ENCODE measurements around the genes HNRNPCL1 and PRAMEF25.

GRCh38 chr1:12173380-12174190, 6.8 kb downstream of the TNFRSF1B start:
- RRBS: no CpG with 5 or more reads among the region's 14 CpGs

DNA sequence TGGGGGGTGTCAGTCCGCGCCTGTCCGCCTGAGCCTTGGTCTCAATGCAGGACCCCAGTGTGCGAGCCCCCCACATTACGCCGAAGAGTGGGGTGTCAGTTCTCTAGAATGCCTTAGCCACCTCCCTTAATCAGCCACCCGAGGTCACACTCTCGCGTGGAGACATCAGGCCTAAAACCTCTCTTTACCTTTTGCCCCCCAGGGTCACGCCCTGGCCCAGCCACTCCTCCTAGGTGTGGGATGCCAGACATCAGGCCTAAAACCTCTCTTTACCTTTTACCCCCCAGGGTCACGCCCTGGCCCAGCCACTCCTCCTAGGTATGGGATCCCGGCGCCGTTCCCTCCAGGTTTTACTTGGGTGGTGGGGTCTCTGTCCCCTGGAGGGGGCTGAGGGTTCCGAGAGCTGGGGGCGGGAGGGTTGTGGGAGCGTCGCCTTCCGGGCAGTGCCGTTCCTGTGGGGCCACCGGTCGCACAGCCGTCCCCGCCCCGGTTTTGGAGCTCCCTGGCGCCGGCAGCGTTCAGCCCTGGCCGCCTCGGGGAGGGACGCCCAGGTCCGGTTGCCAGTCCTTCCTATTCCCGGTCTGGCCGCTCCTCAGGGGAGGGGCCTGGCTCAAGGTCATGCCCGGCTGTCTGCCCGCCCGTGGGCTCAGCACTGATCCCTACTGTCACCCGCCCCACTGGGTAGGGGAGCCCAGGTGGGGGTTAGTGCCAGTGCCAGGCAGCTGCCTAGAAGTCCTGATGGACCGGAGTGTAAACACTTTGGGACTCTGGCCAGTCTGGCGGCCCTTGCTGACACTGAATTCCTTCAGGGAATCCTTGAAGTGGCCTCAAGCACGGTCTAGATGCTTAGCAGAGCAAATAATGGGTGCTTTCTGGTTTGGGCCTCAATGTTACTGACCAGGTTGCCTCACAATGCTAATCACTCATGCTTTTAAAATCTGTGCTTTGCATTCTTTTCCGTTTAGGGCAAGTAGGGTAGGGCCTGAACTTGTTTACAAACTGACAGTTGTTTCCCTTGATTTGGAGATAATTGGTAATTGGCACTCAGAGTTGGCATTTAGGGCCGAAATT, 1.0 kb downstream of the VPS13D start:
- RRBS: 3% methylated on average over 19 of the region's 43 CpGs

GRCh38 chr1:12336491-12337209, 106.8 kb downstream of the VPS13D start:
- RRBS: no CpG with 5 or more reads among the region's 1 CpG

DNA sequence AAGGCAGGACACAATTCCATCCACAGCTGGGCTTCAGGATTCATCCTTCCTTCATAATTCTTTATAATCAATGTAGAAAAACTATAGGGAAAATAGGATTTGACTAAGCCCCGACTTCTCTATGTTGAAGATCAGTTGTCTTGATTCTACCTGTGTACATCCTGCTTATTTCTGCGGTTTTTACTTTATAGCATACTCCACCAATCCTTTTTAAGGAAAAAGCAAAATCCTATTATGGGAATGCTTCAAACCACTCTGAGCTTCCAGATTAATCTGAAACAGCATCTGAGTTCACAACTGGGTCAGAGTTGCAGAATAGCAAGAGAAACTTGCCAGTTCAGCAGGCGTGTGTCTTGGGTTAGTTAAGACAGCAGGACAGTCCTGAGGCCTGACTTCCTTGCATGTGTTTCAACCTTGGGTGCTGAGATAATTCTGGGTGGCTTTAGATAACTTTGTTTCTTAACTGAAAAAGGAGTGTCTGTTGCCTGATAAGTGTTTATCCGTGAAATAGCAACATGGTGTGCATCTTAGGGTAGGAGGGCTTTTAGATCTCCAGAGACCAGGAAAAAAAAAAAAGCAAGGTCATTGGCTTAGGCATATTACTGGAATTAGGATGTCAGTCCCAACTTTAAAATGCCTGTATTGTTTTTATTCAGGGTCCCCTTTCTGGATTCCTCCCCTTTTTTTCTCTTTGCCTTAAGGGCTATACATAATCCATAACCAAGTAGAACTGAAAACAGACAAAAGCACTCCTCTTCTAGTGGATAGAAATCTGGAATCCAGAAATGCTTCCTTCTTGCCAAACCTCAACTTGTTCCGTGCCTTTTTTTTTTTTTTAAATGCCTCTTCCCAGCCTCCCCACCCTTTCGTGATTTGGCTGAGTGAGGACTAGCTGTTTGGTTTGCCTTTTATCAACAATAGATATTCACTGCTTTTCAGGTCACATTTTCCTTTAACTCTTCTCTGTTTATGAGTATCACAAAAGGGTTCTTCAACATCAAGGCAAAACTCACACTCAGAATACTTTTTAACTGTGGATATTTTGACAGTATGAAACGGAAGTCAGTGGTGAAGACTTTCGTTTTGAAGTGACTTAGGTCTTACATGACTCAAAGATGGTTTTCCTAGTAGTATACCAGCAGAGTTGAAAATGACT, 169.1 kb downstream of the DHRS3 start:
- RRBS: no CpG with 5 or more reads among the region's 8 CpGs

- RRBS: no CpG with 5 or more reads among the region's 9 CpGs
Measured at GRCh38 chr1:12555530-12555836, 62.5 kb downstream of the DHRS3 start.

DNA sequence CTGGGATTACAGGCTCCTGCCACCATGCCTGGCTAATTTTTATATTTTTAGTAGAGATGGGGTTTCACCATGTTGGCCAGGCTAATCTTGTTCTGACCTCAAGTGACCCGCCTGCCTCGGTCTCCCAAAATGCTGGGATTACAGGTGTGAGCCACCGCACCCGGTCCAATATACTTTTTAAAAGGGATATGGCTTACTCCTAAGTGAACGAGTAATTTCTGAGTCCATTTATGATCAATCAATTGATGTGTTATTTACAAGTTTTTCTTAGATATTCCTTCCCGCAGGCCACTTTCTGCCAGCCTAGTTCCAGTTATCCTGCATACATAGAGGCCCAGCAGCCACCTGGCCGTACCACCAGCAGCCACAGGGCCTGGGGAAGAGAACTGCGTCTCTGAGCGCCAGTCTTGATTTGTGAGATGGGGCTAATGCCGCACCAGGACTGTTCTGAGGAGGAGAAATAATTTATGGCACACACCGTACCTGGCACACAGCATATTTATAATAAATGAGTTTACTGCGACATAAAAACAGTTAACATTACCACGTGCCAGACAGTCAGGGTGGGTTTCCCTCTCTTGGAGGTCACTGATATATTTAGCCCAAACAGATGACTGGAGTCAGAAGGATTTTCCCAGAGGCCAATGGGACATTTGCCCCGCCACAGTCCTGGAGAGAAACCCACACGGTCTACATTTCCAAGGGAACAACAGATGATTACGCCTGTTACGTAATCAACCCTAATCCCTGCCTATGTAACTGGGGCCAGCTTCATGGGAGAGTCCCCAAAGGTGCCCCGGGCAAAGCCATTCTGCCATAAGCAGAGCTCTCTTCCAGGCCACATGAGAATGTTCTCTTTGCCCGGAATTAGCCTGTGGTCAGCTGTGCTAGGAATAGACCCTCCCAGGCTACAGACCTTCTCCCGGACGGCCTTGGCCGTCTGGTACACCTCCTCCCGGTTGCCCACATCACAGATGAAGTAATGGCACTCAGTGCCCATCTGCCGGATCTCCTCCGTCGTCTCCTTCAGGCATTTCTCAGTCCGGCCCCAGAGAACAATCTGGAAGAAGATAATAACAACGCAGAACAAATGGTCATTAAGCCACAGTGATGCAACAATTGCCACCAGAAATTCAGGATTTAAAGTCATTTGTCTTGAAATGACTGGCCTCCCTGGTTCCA, 38.0 kb downstream of the DHRS3 start:
- RRBS: 59% methylated on average over 5 of the region's 28 CpGs

GRCh38 chr1:12594660-12595780, 23.0 kb downstream of the DHRS3 start:
- RRBS: 24% methylated on average over 16 of the region's 52 CpGs

- RRBS: no CpG with 5 or more reads among the region's 14 CpGs
Measured at GRCh38 chr1:12611982-12613002, 5.7 kb downstream of the DHRS3 start.

DNA sequence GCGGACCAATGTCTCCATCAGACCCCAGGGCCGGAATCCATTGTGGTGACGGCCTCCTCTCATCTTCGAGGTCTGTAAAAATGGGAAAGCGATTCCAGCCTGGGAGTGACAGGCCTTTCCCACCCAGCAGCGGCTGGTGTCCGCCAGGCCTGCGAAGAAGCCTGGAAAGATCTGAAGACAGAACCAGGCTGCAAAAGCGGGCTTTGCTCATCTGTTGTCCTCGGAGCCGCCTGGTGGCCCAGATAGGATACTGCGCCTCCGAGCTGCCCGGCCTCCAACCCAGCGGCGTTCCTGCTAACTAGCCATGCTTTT, 1.8 kb upstream of the DHRS3 start:
- RRBS: no CpG with 5 or more reads among the region's 16 CpGs

GRCh38 chr1:12848607-12849037, at the start of gene HNRNPCL1:
Gene HNRNPCL1 (minus strand): TSS chr1:12848720.
- RRBS: no CpG with 5 or more reads among the region's 7 CpGs

DNA sequence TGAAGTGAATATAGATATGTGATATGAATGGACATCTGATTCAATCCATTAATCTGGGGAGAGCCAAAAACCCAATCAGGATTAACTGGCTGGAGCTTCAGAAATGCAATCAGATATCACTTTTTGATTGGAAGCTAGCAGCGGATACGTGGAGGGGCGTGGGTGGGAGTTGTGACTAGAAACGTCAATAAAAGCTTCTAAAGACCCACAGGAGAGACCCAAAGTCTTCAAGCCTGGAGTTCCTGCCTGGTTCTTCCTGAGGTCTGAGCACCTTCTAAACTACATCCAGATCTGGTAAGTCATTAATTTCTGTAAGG, at the start of gene PRAMEF25:
TSS of gene PRAMEF25 (plus strand) at position 161 of the 317 bp plus-strand sequence.
- RRBS: no CpG with 5 or more reads among the region's 4 CpGs

GRCh38 chr1:13438187-13438484, 27.9 kb downstream of the PRAMEF20 start:
- RRBS: no CpG with 5 or more reads among the region's 4 CpGs

GRCh38 chr1:13584341-13584964, 821 bp downstream of the PDPN start:
- RRBS: no CpG with 5 or more reads among the region's 21 CpGs

- RRBS: no CpG with 5 or more reads among the region's 6 CpGs
Measured at GRCh38 chr1:13703338-13703823, 3.4 kb downstream of the PRDM2 start.

GRCh38 chr1:13760806-13761216, 60.8 kb downstream of the PRDM2 start:
- RRBS: no CpG with 5 or more reads among the region's 7 CpGs

- RRBS: no CpG with 5 or more reads among the region's 11 CpGs
Measured at GRCh38 chr1:13801557-13802139, 101.7 kb downstream of the PRDM2 start.

DNA sequence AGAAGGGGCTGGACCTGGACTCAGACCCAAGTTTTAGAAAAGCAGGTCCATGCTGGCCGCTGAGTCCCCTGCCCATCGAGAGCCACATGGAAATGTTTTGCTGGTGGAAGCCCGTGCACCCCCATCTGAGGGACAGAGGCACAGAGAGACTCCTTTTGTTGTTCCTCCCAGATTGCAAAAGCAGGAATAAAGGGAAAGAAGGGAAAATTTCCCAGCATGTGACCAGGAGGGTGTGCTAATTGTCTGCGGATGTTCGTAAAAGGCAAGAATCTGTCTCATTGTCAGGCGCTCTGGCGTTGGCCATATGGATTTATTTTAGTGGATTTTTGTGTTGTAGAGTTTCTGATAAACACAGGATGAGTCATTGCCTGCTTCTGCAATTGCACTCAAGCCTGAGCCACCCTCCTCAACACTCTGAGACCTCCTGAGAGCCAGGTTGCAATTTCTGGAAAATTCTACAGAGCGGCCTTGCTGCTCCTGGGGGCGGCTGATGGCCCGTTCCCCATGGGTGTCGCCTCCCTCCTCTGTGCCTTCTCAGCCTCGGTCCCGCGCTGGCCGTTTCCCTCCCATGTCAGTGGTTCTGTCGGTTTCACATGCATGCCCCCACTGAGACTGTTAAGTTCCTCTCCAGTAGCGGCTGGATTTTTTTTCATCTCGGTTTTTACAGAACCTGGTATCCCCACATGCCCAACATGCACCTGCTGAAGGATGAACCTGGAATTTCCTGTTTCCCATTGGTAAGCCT, 227.7 kb downstream of the KAZN start:
- RRBS: no CpG with 5 or more reads among the region's 18 CpGs

GRCh38 chr1:15158561-15159253, 5.2 kb downstream of the TMEM51 start:
- RRBS: no CpG with 5 or more reads among the region's 14 CpGs

- RRBS: no CpG with 5 or more reads among the region's 12 CpGs
Measured at GRCh38 chr1:15172605-15173177, 19.1 kb downstream of the TMEM51 start.

- RRBS: no CpG with 5 or more reads among the region's 6 CpGs
Measured at GRCh38 chr1:15221097-15221450, 25.9 kb upstream of the FHAD1 start.